K562 (cell line): ENCODE measurements around a stretch of chr3.

GRCh38 chr3:177193772-177194770 lies 3.2 kb downstream of the TBL1XR1 start:
- RAMPAGE, long total RNA = no peak
- RRBS = no CpG with 5 or more reads among the region's 9 CpGs
PRO-cap:
- standard = no peak
- CoPRO, capped RNA only, 2 experiments = no peak in any of the 2 experiments
- CoPRO, capped and uncapped RNA, 2 experiments = no peak in any of the 2 experiments
- CoPRO, uncapped RNA only, 2 experiments = peak in 2 of 2 experiments; most common plus-strand start chr3:177193955 (in 1); most common minus-strand start chr3:177194333 (in 1)
CAGE:
- cytosol, long polyA plus RNA = no peak
- long polyA plus RNA = no peak
- nucleolus, long total RNA = no peak
- nucleus, long polyA plus RNA = no peak

- RAMPAGE, long total RNA = no peak
- RRBS = no CpG with 5 or more reads among the region's 8 CpGs
PRO-cap:
- standard = no peak
- CoPRO, capped RNA only, 2 experiments = no peak in any of the 2 experiments
- CoPRO, capped and uncapped RNA, 2 experiments = no peak in any of the 2 experiments
- CoPRO, uncapped RNA only, 2 experiments = no peak in any of the 2 experiments
CAGE:
- cytosol, long polyA plus RNA = no peak
- long polyA plus RNA = no peak
- nucleolus, long total RNA = no peak
- nucleus, long polyA plus RNA = no peak
Observed at GRCh38 chr3:177427075-177427828, 230.0 kb upstream of the TBL1XR1 start.

DNA sequence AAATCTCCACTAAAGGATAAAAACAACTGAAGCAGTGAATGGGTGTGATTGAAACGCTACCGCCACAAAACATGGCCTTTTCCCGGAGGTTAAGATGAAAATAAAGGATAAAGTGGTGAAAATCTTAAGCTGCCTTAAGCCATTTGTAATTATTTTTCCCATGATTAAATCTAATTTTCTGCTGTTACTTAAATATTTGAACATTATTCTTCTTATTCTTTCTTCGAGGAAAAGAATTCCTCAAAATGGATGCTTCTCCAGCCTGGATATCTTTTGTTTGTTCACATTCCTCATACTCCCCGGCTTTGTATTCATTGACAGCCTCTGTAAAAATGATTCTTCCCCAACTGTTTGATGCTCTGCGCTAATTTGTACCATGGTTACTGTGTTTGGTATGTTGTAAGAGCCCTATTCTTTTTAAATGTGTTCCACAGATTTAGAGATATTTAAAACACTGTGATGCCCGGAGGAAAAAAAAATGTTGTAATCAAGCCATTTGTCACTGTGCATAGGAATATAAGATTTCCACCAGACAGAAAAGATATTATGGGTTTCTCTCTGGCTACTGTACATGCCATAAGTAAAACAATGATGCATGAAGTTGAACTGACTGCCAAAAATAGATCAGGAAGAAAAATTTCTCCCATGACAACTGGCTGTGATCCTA lies 254.5 kb upstream of the TBL1XR1 start:
- RAMPAGE, long total RNA = no peak
- RRBS = no CpG with 5 or more reads among the region's 7 CpGs
PRO-cap:
- standard = no peak
- CoPRO, capped RNA only, 2 experiments = no peak in any of the 2 experiments
- CoPRO, capped and uncapped RNA, 2 experiments = no peak in any of the 2 experiments
- CoPRO, uncapped RNA only, 2 experiments = no peak in any of the 2 experiments
CAGE:
- cytosol, long polyA plus RNA = no peak
- long polyA plus RNA = no peak
- nucleolus, long total RNA = no peak
- nucleus, long polyA plus RNA = no peak

- RAMPAGE, long total RNA = no peak
- RRBS = no CpG with 5 or more reads among the region's 1 CpG
PRO-cap:
- standard = no peak
- CoPRO, capped RNA only, 2 experiments = no peak in any of the 2 experiments
- CoPRO, capped and uncapped RNA, 2 experiments = no peak in any of the 2 experiments
- CoPRO, uncapped RNA only, 2 experiments = no peak in any of the 2 experiments
CAGE:
- cytosol, long polyA plus RNA = no peak
- long polyA plus RNA = no peak
- nucleolus, long total RNA = no peak
- nucleus, long polyA plus RNA = no peak
Observed at GRCh38 chr3:178707808-178708119, 171.5 kb downstream of the KCNMB2 start.

- RAMPAGE, long total RNA = no peak
- RRBS = no CpG with 5 or more reads among the region's 4 CpGs
PRO-cap:
- standard = no peak
- CoPRO, capped RNA only, 2 experiments = no peak in any of the 2 experiments
- CoPRO, capped and uncapped RNA, 2 experiments = no peak in any of the 2 experiments
- CoPRO, uncapped RNA only, 2 experiments = no peak in any of the 2 experiments
CAGE:
- cytosol, long polyA plus RNA = no peak
- long polyA plus RNA = no peak
- nucleolus, long total RNA = no peak
- nucleus, long polyA plus RNA = no peak
Observed at GRCh38 chr3:179020564-179021221, 50.9 kb downstream of the ZMAT3 start.

GRCh38 chr3:179438694-179439575 lies 12.3 kb downstream of the GNB4 start:
- RAMPAGE, long total RNA = no peak
- RRBS = no CpG with 5 or more reads among the region's 7 CpGs
PRO-cap:
- standard = no peak
- CoPRO, capped RNA only, 2 experiments = no peak in any of the 2 experiments
- CoPRO, capped and uncapped RNA, 2 experiments = no peak in any of the 2 experiments
- CoPRO, uncapped RNA only, 2 experiments = no peak in any of the 2 experiments
CAGE:
- cytosol, long polyA plus RNA = no peak
- long polyA plus RNA = no peak
- nucleolus, long total RNA = no peak
- nucleus, long polyA plus RNA = no peak

DNA sequence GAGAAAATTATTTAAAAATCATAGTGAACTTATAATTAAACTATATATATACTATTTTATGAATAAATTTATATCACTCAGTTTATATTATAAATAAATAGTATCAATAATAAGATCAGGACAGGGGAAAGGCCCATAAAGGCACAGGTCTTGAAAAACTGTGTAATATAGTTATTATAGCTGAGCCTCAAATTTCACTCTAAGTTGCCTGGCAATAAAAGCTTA lies 31.9 kb upstream of the GNB4 start:
- RAMPAGE, long total RNA = no peak
PRO-cap:
- standard = no peak
- CoPRO, capped RNA only, 2 experiments = no peak in any of the 2 experiments
- CoPRO, capped and uncapped RNA, 2 experiments = no peak in any of the 2 experiments
- CoPRO, uncapped RNA only, 2 experiments = no peak in any of the 2 experiments
CAGE:
- cytosol, long polyA plus RNA = no peak
- long polyA plus RNA = no peak
- nucleolus, long total RNA = no peak
- nucleus, long polyA plus RNA = no peak

DNA sequence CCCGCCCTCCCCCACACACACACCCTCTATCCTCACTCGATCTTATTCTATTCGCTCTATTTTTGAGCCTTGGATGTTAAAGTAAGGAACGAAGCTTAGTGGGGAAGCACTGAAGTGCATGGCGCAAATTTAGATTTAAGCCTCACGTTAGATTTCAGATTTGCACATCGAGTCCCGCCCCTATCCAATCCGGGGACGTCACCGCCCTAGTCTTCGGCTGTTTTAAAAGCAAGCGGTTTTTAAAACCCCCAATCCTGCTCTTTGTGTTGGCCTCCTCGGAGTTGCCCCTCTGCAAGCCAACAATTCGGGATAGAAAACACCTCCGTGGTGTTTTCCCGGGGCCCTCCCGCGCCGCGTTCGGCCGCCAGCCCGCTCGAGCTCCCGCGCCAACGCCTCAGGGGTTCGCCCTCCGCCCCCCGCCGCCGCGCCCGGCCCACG lies 334 bp upstream of the USP13 start:
- RAMPAGE, long total RNA = no peak
- RRBS = 1% methylated on average over 10 of the region's 36 CpGs
PRO-cap:
- standard = no peak
- CoPRO, capped RNA only, 2 experiments = no peak in any of the 2 experiments
- CoPRO, capped and uncapped RNA, 2 experiments = no peak in any of the 2 experiments
- CoPRO, uncapped RNA only, 2 experiments = no peak in any of the 2 experiments
CAGE:
- cytosol, long polyA plus RNA = no peak
- long polyA plus RNA = no peak
- nucleolus, long total RNA = no peak
- nucleus, long polyA plus RNA = no peak

- RAMPAGE, long total RNA = no peak
- RRBS = no CpG with 5 or more reads among the region's 13 CpGs
PRO-cap:
- standard = no peak
- CoPRO, capped RNA only, 2 experiments = no peak in any of the 2 experiments
- CoPRO, capped and uncapped RNA, 2 experiments = no peak in any of the 2 experiments
- CoPRO, uncapped RNA only, 2 experiments = no peak in any of the 2 experiments
CAGE:
- cytosol, long polyA plus RNA = no peak
- long polyA plus RNA = no peak
- nucleolus, long total RNA = no peak
- nucleus, long polyA plus RNA = no peak
Observed at GRCh38 chr3:179653784-179654102, 903 bp downstream of the USP13 start.

GRCh38 chr3:180607818-180608622 lies 6.1 kb downstream of the TTC14 start:
- RAMPAGE, long total RNA = no peak
- RRBS = no CpG with 5 or more reads among the region's 3 CpGs
PRO-cap:
- standard = no peak
- CoPRO, capped RNA only, 2 experiments = no peak in any of the 2 experiments
- CoPRO, capped and uncapped RNA, 2 experiments = no peak in any of the 2 experiments
- CoPRO, uncapped RNA only, 2 experiments = no peak in any of the 2 experiments
CAGE:
- cytosol, long polyA plus RNA = no peak
- long polyA plus RNA = no peak
- nucleolus, long total RNA = no peak
- nucleus, long polyA plus RNA = no peak

DNA sequence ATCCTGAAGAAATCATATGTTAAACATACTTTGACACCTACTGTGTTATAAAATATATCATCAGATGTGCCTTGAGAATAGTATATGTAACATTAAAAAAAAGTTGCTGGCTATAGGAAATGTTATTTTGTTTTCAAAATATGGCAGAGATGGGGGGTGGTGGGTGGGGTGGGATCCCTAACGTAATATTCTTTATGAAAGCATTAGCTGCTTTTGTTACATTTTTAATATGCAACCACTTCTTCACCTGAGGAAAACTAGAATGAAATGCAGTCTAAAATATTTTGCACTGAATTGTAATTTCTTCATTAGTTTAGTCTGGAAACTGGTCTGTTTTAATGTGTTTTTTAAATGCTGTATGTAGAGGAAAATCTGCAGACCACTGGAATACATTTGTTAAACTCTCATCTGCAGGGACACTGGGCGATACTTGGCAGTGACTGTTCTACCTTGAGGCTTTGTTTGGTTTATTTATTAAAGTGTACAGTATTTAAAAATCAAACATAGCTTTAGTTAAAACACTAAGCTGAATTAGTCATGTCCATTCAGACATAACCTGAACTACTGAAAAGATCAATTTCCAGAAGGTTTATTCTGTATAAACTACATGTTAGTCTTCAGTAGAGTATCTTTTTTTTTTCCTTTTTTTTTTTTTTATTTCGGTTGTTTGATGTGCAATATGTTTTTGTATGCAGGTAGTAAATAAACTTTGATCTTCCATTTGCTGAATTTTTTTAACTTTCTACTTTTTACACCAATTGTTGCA lies 12.9 kb downstream of the DNAJC19 start:
- RAMPAGE, long total RNA = no peak
- RRBS = no CpG with 5 or more reads among the region's 3 CpGs
PRO-cap:
- standard = no peak
- CoPRO, capped RNA only, 2 experiments = no peak in any of the 2 experiments
- CoPRO, capped and uncapped RNA, 2 experiments = no peak in any of the 2 experiments
- CoPRO, uncapped RNA only, 2 experiments = peak in 1 of 2 experiments; most common plus-strand start position 534 of the sequence (in 1); most common minus-strand start position 353 of the sequence (in 1)
CAGE:
- cytosol, long polyA plus RNA = no peak
- long polyA plus RNA = no peak
- nucleolus, long total RNA = no peak
- nucleus, long polyA plus RNA = no peak

DNA sequence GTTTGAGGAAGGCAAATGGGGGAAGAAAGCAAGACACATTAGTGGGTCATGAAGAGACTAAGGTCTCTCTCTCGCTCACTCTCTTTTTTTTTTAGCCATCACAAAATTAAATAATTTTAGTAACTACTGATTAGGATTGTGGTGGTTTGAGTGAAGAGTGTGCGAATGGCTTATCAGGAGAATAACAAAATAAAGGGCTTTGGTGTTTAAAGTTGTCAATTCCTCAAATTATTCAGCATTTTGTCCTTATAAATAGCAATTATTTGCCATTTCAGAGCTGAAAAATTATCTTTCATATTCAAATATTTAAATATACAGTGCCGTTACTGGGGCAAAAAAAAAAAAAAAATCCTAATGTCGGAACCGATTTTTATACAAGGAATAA lies 314.5 kb upstream of the DNAJC19 start:
- RAMPAGE, long total RNA = no peak
- RRBS = no CpG with 5 or more reads among the region's 5 CpGs
PRO-cap:
- standard = no peak
- CoPRO, capped RNA only, 2 experiments = no peak in any of the 2 experiments
- CoPRO, capped and uncapped RNA, 2 experiments = no peak in any of the 2 experiments
- CoPRO, uncapped RNA only, 2 experiments = no peak in any of the 2 experiments
CAGE:
- cytosol, long polyA plus RNA = no peak
- long polyA plus RNA = no peak
- nucleolus, long total RNA = no peak
- nucleus, long polyA plus RNA = no peak

- RAMPAGE, long total RNA = no peak
- RRBS = no CpG with 5 or more reads among the region's 12 CpGs
PRO-cap:
- standard = no peak
- CoPRO, capped RNA only, 2 experiments = no peak in any of the 2 experiments
- CoPRO, capped and uncapped RNA, 2 experiments = no peak in any of the 2 experiments
- CoPRO, uncapped RNA only, 2 experiments = no peak in any of the 2 experiments
CAGE:
- cytosol, long polyA plus RNA = no peak
- long polyA plus RNA = no peak
- nucleolus, long total RNA = no peak
- nucleus, long polyA plus RNA = no peak
Observed at GRCh38 chr3:181700355-181700755, 11.4 kb upstream of the SOX2 start.

- RAMPAGE, long total RNA = no peak
- RRBS = no CpG with 5 or more reads among the region's 5 CpGs
PRO-cap:
- standard = no peak
- CoPRO, capped RNA only, 2 experiments = no peak in any of the 2 experiments
- CoPRO, capped and uncapped RNA, 2 experiments = no peak in any of the 2 experiments
- CoPRO, uncapped RNA only, 2 experiments = no peak in any of the 2 experiments
CAGE:
- cytosol, long polyA plus RNA = no peak
- long polyA plus RNA = no peak
- nucleolus, long total RNA = no peak
- nucleus, long polyA plus RNA = no peak
Observed at GRCh38 chr3:181715995-181716476, 4.3 kb downstream of the SOX2 start.

GRCh38 chr3:181718597-181718880 lies 6.8 kb downstream of the SOX2 start:
- RAMPAGE, long total RNA = no peak
- RRBS = no CpG with 5 or more reads among the region's 2 CpGs
PRO-cap:
- standard = no peak
- CoPRO, capped RNA only, 2 experiments = no peak in any of the 2 experiments
- CoPRO, capped and uncapped RNA, 2 experiments = no peak in any of the 2 experiments
- CoPRO, uncapped RNA only, 2 experiments = no peak in any of the 2 experiments
CAGE:
- cytosol, long polyA plus RNA = no peak
- long polyA plus RNA = no peak
- nucleolus, long total RNA = no peak
- nucleus, long polyA plus RNA = no peak

GRCh38 chr3:182714117-182714440 lies 79.2 kb upstream of the ATP11B start:
- RAMPAGE, long total RNA = no peak
- RRBS = no CpG with 5 or more reads among the region's 1 CpG
PRO-cap:
- standard = no peak
- CoPRO, capped RNA only, 2 experiments = no peak in any of the 2 experiments
- CoPRO, capped and uncapped RNA, 2 experiments = no peak in any of the 2 experiments
- CoPRO, uncapped RNA only, 2 experiments = no peak in any of the 2 experiments
CAGE:
- cytosol, long polyA plus RNA = no peak
- long polyA plus RNA = no peak
- nucleolus, long total RNA = no peak
- nucleus, long polyA plus RNA = no peak

DNA sequence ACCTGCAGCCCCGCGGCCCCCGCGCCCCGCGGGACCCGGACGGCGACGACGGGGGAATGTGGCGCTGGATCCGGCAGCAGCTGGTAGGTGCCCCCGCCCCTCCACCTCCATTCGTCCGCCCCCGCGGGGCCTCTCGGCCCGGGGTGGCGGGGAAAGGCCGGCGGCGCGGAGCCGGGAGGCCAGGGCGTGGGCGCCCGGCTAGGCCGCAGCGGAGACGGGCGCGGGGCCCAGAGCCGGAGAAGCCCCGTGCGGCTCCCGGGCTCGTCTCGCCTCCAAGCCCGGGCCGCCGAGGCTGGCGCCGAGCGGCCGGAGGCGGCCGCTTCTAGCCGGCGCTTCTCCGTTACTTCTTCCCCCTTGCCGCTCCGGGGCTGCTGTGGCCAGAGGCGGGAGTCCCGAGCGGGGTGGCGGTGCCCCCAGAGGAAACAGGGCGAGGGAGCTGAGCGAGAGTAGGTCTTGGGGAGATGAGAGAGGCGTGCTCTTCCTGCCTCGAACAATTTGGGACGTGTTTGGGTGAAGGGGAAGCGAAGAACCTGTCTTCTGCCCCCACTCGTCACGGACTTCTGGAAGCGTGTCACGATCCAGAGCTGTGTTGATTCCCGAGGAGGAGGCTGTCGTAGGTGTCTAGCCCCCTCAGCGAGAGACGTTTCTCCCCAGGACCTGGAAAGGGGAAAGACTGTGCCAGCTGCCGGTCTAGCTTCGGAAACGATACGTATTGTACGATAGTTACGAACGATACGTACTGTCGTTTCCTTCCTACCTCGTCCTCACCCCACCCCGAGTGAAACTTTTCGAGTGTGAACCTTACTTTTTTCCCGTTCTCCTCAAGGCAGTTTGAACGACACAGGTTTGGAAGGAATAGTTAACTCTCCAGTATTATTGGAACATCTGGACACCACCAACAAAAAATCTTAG lies 656 bp downstream of the ATP11B start:
- RAMPAGE, long total RNA = no peak
- RRBS = 4% methylated on average over 19 of the region's 86 CpGs
PRO-cap:
- standard = bidirectional peak, plus-strand start at position 153 of the sequence, minus-strand start at position 60 of the sequence; unidirectional peak, minus-strand start at position 780 of the sequence
- CoPRO, capped RNA only, 2 experiments = peak in 2 of 2 experiments; most common plus-strand start position 110 of the sequence (in 1); most common minus-strand start position 60 of the sequence (in 2)
- CoPRO, capped and uncapped RNA, 2 experiments = no peak in any of the 2 experiments
- CoPRO, uncapped RNA only, 2 experiments = no peak in any of the 2 experiments
CAGE:
- cytosol, long polyA plus RNA = no peak
- long polyA plus RNA = no peak
- nucleolus, long total RNA = no peak
- nucleus, long polyA plus RNA = no peak

GRCh38 chr3:182962148-182962634 lies 18.1 kb downstream of the DCUN1D1 start:
- RAMPAGE, long total RNA = no peak
PRO-cap:
- standard = no peak
- CoPRO, capped RNA only, 2 experiments = no peak in any of the 2 experiments
- CoPRO, capped and uncapped RNA, 2 experiments = no peak in any of the 2 experiments
- CoPRO, uncapped RNA only, 2 experiments = no peak in any of the 2 experiments
CAGE:
- cytosol, long polyA plus RNA = no peak
- long polyA plus RNA = no peak
- nucleolus, long total RNA = no peak
- nucleus, long polyA plus RNA = no peak

DNA sequence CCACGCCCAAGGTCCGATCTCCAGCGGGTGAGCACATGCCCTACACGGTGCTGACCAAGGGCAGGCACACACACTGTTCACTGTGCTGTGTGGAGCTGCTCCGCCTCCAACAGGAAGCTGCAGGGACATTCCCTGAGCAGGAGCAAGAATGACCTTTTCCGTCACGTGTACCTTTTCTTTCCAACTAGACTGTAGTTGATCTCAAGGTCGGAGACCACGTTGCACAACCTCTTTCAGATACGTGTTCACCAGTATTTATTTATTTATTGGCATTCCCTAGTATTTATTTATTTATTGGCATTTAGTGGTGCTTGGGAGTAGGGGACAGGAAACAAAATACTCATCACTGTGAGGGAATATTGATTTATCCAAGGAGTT lies 41.6 kb upstream of the B3GNT5 start:
- RAMPAGE, long total RNA = no peak
- RRBS = no CpG with 5 or more reads among the region's 10 CpGs
PRO-cap:
- standard = no peak
- CoPRO, capped RNA only, 2 experiments = no peak in any of the 2 experiments
- CoPRO, capped and uncapped RNA, 2 experiments = no peak in any of the 2 experiments
- CoPRO, uncapped RNA only, 2 experiments = no peak in any of the 2 experiments
CAGE:
- cytosol, long polyA plus RNA = no peak
- long polyA plus RNA = no peak
- nucleolus, long total RNA = no peak
- nucleus, long polyA plus RNA = no peak